Retinal pigment epithelial cell (primary cell): ENCODE measurements around the genes TUT1 and GANAB.

GRCh38 chr11:61954583-61955464 lies 4.7 kb downstream of the BEST1 start:
- RRBS: 6% methylated on average over 3 of the region's 29 CpGs

DNA sequence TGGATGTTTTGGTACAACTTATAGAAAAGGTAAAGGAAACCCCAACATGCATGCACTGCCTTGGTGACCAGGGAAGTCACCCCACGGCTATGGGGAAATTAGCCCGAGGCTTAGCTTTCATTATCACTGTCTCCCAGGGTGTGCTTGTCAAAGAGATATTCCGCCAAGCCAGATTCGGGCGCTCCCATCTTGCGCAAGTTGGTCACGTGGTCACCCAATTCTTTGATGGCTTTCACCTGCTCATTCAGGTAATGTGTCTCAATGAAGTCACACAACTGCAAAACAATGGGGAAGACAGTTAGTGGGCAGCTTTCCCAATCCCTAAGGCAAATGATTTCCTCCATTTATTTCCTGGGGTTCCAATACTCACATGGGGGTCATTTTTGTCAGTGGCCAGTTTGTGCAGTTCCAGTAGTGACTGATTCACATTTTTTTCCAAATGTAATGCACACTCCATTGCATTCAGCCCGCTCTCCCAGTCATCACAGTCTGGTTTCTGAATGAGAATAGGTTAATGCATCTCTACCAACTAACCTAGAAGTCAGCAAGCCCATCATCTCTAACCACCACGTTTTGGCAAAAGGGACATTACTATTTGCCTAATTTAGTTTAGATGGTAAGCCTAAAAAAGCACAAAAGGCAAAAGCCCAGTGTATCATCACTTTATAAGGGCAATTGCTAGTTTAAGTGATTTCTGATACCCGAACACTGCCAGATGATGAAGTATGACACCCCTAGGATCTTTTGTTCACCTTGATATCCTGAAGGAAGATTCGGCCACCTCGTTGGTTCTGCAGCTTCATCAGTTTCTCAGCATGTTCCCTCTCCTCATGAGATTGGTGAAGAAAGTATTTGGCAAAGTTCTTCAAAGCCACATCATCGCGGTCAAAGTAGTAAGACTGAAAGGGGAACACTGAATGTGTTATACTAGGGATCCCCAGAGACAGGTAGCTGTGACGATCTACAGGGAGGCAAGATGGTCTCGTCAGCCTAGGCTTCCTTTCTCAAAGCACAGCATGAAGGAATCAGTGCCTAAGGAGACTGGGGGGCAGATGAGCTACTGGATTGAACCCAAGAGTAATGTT lies 2.5 kb downstream of the FTH1 start:
- RRBS: no CpG with 5 or more reads among the region's 16 CpGs

GRCh38 chr11:61971158-61972411 lies 4.2 kb upstream of the FTH1 start:
- RRBS: no CpG with 5 or more reads among the region's 20 CpGs

DNA sequence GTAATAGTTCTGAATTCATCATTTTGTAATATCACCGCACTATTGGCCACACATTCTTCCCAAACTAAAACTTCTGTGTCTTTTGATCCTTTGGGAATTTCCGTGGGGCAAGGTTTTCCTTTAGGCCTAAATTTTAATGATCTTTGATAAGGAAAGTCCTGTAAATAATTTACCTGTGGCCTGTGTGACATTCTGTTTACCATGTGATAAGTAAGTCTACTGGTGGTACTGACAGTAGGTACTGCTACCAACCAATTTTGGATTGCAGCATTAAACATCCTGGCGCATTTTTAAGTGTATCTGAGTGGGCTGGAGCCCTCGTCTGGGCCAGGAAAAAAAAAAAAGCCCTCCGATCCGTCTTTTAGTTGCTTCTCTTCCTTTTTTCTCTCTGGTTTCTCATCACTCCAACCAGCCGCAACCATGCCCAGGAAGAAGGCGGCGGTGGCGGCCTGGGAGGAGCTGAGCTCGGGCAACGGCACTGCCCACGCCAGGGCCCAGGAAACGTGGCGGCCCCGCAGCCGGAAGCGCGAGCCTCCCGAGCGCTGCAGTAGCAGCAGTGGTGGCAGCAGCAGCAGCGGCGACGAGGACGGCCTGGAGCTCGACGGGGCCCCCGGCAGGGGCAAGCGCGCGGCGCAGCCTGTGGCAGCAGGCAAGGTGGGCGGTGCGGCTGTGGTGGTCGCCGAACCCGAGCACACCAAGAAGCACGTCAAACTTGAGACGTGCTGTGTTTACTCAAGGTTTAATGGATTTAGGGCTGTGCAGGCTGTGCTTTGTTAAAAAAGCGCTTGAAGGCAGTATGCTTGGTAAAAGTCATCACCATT lies 33.7 kb downstream of the ASRGL1 start:
- RRBS: 76% methylated on average over 5 of the region's 40 CpGs

GRCh38 chr11:62394809-62395590 lies 23.8 kb upstream of the SCGB1A1 start:
- RRBS: no CpG with 5 or more reads among the region's 14 CpGs

GRCh38 chr11:62399067-62399492 lies 19.8 kb upstream of the SCGB1A1 start:
- RRBS: no CpG with 5 or more reads among the region's 9 CpGs

GRCh38 chr11:62443619-62444089 lies 24.8 kb downstream of the SCGB1A1 start:
- RRBS: 93% methylated on average over 2 of the region's 7 CpGs

DNA sequence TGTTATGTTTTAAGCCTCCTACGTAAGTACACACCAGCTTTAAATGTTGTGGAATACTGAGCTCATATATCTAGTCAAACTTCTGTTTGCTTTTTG lies 26.3 kb downstream of the SCGB1A1 start:
- RRBS: no CpG with 5 or more reads among the region's 1 CpG

- RRBS: no CpG with 5 or more reads among the region's 15 CpGs
Observed at GRCh38 chr11:62516754-62517502, 29.7 kb downstream of the AHNAK start.

- RRBS: no CpG with 5 or more reads among the region's 18 CpGs
Observed at GRCh38 chr11:62548568-62549401, 2.2 kb upstream of the AHNAK start.

DNA sequence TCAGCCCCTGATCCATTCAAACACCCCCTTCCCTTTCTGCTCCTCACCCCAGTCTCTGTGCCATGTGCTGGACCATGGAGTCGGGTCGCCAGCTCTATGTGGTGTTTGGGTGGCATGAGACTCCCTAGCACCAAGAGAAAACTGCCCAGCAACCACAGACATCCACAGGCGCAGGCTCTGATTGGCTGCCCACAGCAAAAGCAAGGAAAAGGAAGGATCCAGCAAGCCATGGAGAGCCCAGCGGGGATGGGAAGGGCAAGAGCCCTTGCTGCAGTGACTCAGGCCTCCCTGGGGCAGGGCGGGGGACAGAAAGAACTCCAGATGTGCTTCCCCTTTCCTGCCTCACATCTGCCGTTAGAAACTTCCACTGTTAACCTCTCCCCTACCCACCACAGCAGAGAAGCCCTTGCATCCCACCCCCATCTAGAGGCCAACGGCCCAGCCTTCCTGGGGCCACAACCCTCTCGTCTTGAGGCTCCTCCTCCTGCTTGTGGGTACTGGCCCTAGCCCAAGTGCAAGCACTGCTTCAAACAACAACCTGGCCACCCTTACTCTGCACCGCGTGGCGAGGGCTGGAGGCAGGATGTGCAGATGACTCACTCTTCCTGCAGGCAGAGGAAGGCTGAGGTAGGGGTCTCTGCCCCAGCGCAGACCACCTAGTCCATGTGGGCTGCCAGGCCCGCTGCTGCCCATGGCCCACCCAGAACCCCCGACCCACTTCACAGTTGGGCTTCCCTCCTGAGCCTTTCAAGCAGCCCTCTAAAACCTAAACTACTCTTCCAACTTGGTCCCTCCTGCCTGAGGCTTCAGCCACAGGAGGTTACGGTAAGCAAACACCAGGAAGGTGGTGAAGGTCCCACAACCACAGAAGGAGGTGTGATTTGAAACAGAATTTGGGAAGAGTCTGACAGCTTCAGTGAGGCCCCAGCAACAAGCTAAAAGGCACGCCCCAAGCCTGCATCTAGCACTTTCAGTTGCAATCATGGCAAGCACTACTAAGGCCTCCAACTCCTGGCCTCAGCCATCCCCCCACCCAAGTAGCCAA lies 9.9 kb upstream of the AHNAK start:
- RRBS: no CpG with 5 or more reads among the region's 16 CpGs

DNA sequence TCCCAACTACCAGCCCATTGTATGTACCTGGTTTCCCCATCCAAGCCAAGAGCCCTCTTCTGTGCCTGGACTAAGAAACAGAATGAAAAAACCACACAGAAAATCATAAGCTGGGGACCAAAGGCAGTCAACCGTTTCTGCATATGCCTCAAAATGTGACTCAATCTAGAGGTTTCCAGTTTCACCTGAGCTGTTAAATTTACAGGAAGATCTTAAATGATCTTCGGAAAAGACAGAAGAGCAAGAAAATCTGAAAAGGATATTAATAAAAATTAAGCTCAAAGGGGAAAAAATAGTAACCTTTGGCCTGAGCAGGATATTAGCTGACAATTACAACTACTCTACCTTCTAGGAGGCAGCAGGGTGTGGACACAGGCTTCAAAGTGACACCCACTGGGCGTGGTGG lies 10.8 kb upstream of the AHNAK start:
- RRBS: no CpG with 5 or more reads among the region's 3 CpGs

- RRBS: no CpG with 5 or more reads among the region's 15 CpGs
Observed at GRCh38 chr11:62575115-62575471, 1.4 kb upstream of the EEF1G start.

- RRBS: under 1% methylated on average over 9 of the region's 44 CpGs
Observed at GRCh38 chr11:62591055-62591730, at the start of gene TUT1. Gene TUT1 (minus strand): TSS chr11:62591523.

DNA sequence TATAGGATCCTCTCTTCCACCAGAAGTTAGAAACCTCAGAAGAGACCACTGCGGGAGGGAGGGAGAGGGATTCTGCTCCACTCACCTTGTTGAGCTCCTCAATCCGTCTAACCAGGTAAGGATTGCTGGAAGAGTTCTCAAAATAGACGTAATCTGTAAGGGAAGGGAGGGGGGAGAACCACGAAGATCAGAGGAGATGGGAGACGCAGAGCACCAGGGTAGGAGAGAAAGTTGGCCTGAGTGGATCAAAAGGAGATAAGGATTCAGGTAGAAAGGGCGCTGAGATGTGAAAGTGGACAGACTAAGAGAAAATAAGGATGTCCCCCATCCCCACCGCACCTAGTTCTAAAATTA lies 1.2 kb downstream of the MTA2 start:
- RRBS: no CpG with 5 or more reads among the region's 7 CpGs

- RRBS: no CpG with 5 or more reads among the region's 19 CpGs
Observed at GRCh38 chr11:62611629-62612063, 929 bp downstream of the EML3 start.

- RRBS: 24% methylated on average over 6 of the region's 49 CpGs
Observed at GRCh38 chr11:62646438-62647288, at the start of gene GANAB. Gene GANAB (minus strand): TSS chr11:62646613.

DNA sequence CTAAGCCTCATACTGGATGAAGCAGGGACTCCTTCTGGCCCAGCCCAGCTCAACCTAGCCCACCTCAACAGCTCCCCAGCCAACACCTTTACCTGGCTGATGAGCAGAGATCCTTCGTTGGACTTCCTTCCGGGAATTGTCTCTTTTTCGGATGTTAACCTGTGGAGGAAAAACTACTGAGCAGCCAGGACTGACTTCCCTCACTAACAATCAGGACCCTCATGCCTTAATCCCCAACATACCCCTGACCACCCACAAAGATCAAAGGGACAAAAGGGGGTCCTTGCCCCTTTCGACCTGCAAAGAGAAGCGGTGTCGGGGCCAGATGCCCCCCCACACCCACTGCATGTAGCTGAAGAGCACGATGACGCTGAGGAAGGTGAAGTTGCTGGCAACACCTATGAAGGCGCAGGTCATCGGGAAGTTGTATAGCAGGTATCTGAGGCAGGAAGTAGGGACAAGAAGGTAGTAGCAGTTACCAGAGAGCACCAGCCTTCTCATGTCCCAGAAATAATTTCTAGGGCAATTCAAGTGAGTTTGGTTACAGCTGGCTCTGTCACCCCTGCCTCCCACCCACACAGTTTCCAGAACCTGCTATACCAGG lies 1.8 kb upstream of the LRRN4CL start:
- RRBS: no CpG with 5 or more reads among the region's 10 CpGs

DNA sequence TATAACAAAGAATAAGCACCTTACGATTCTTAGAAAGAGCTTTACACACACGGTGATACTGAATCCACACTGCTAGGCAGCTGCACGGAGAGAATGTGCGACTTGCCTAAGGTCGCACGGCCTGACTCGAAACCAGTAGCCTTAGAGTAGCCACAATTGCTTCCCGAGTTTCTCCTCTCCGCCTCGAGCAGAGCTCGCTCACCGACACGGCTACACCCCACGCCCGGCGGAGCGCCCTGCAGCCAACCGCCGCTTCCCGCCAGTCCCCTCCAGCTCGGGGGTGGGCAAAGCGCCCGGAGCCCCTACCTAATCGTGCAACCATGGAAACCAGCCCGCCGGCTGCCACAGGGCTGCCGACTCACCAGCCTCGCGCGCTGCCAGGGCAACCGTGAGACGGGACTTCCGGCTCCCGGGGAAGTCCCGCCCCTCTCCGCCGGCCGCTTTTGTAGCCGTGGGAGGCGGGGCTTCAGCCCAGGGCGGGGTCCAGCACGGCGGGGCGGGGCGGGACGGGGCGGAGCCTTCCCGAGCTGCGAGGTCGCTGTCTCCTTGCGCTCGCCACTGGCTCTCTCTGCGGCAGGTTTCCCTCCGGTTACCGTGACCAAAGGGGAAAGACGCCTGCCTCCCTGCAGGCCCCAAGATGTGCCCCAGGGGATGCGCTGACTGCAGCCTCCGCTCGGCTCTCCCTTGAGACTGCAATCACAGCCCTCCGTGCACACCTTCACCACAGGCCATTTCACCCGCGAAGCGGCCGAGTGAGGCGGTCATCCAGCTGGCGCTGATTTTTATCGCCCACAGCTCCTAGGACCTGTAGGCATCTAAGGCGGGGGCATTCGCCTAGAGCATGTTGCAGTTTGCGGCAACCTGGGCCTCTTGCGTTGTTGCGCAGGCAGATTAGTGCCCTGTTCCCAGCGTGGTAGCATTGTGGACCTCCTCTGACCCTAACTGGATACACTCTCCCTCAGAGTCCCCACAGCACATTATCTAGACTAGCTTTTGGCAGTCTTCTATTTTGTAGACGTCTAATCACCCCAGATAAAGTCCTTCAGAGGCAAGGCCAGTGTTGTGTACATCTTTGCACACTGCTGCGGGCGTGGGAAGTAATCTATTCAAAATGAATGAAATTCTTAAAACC lies 961 bp downstream of the BSCL2 start:
- RRBS: under 1% methylated on average over 19 of the region's 76 CpGs

GRCh38 chr11:62722587-62723169 lies 4.6 kb downstream of the HNRNPUL2 start:
- RRBS: no CpG with 5 or more reads among the region's 8 CpGs